ENCODE data around the genes KPNA5 and FAM184A.

DNA sequence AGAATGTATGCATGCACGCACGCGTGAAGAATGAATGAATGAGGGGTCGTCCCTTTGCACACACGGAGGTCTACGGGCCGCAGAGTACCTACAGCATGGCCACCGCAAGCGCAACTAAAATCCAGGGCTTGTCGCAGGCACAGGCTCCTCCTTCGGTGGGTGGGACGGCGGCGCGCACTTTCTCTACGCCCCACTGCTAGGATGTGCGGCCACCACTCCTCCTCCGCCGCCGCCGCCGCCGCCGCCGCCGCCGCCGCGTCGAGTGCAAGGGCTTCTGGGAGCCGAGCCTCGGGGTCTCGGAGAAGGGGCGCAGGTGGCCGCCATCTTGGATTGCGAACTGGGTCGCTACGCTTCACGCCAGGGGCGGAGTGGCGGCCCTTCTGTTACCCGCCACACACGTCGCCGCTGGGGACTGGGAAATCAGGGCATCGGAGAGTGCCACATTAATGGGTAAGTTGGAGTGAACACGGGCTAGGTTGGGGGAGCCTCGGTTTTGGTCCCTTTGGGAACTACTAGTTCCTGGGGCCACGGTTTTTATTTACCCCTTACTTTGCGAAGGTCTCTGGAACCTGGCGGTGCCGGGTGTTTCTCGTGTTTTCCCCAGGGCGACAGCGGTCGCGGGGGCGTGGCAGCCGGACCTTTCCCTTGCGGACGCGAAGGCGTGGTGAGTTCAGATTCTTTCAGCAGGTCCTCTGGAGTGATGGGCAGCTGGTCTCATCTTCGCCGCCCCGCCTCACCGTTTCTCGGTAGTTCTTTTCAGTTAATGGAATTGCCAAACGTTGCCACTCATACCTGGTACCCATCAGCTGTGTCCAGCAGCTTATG, at the start of gene KPNA5:
TSS of gene KPNA5 (plus strand) at position 323 of the 825 bp plus-strand sequence.
- PRO-cap = bidirectional peak, plus-strand start at position 215 of the sequence, minus-strand start at position 116 of the sequence; bidirectional peak, plus-strand start at position 673 of the sequence, minus-strand start at position 540 of the sequence

DNA sequence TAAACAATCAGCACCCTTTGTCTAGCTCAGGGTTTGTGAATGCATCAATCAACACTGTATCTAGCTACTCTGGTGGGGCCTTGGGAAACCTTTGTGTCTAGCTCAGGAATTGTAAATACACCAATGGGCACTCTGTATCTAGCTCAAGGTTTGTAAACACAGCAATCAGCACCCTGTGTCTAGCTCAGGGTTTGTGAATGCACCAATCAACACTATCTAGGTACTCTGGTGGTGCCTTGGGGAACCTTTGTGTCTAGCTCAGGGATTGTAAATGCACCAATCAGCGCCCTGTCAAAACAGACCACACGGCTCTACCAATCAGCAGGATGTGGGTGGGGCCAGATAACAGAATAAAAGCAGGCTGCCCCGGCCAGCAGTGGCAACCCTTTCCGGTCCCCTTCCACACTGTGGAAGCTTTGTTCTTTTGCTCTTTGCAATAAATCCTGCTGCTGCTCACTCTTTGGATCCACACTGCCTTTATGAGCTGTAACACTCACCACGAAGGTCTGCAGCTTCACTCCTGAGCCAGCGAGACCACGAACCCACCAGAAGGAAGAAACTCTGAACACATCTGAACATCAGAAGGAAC, 138.4 kb downstream of the RFX6 start:
- PRO-cap = no peak

DNA sequence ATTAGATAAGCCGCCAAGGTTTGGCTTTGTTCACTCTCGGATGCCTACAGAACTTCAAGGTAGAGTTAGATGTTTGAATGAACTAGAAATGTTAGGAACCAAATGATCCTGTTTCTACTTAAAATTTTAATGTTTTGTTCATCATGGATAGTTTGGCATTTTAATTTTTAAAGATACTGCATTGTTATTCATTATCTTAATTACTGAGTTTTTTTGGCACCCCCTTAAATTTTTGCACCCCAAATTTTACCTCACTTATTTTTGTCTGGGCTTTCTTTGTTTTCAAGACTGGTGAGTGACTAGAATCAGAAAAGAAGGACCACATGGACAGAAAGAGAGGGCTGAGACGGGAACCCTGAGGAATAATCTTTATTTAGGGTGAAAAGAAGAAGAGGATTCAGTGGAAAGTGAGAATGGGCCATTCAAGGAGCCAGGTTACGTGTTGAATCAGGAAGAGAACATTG, 13.4 kb downstream of the NUS1 start:
- PRO-cap = no peak

GRCh38 chr6:118295247-118295871, 252.7 kb upstream of the PLN start:
- PRO-cap = no peak

DNA sequence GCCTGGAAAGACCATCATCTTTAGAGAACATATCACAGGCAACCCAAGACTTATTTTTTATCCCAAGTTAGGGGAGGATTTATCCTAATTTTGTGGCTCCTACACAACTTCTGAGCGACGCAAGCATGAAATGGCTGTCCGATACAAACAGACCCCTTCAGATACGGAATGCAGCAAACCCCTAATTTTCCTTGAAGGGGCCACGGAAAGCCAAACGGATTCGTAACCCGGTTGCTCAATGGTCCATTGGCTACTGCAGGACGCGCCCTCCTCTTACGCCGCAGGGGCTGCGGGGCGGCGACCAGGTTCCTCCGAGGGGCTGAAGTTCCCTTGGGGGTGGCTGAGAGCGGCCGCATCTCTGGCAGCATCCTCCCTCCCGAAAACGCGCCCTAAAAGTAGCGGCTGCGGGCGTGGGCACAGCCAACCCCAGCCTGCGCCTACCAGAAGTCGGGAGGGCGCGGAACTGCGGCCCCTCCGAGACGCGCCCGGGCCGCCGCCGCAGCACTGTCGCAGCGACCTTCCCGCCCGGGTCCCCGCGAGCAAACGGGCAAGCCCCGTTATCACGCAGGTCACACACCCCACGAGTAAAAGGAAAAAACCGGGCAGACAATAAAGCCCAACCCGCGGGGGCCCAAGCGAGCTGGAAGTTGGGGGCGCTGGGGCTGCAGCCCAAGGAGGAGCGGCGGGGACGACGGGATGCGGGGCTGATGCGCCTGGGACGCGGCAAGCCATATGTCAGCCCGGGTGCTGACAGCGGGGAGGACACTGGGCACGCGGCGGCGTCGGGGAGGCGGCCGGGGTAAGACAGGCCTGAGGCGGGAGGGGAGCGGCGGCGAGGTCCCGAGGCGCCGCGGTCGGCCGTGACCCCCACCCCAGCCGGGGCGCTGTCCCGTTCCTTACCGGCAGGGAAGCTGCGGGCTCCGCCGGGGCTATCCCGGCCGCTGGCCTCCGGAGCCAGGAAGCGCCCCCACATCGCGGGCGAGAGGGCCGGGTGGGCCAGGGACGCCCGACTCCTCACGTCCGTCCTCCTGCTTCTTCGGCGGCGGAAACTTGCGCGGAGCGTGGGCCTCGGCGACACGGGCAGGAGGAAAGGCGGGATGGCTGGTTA, 740 bp downstream of the CEP85L start:
- PRO-cap = unidirectional peak, plus-strand start at position 322 of the sequence

DNA sequence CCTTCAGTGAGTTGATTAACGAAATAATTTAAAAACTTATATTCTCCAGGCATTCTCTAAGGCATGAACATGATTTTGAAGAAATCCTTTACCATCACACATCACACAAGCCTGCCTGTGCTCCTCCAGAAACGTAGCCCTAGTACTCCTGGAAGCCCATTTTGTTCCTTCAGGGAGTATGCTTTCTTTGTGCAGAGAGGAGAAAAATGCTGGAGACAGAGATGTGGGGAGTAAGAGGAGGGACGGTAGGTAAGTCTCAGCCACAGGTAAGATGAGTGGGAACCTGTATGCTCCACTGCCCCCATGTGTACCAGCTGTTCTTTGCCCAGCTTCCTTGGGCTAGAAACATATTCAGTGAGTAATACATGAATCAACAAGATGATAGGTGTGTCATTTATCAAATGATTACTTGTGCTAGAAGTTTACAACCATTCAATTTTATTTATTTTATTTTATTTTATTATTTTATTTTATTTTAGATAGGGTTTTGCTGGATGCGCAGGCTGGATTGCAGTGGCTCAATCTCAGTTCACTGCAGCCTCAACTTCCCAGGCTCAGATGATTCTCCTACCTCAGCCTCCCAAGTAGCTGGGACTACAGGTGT, 13.6 kb upstream of the CEP85L start:
- PRO-cap = no peak

DNA sequence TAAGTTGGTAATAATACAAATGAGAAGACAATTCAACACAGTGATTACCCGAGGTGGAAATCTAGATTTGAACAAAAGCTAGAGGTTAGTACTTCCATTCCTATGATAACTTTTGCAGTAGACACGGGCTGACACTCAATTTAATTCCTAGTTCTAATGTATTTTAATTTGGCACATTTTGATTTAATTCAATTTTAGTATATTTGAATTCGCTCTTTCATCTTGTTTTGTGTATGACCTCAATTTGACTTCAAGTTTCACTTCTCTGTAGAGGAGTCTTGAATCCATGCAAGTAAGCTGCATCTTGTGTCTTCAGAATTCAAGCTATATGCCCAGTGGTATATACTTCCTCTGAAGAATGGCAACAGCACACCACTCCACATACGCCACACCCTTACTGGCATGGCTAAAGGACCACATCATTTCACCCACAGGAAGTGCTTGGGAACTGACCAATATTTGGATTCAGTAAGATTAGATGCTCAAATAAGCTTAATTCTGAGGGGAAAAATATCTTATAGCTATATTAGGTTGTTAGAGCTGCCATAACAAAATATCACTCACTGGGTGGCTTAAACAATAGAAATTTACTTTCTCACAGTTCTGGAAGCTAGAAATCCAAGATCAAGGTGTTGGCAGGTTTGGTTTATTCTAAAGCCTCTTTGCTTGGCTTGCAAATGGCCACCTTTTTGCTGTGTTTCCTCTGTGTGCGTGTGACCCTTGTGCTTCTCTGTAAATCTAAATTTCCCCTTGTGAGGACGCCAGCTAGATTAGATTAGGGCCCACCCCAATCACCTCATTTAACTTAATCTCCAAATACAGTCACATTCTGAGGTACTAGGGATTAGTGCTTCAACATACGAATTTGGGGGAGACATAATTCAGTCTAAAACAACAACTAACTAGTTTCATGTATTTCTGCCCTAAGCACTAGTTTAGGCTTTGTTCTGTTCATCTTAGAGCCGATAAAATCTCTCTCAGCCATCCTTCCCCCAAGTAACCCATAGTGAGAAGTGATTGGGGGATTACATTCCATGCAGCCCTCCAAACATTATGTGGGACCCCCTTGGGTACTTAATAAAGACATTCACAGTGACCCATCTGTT, 2.7 kb upstream of the ASF1A start:
- PRO-cap = no peak

- PRO-cap = no peak
Measured at GRCh38 chr6:118893273-118893503, 764 bp upstream of the ASF1A start.

- PRO-cap = no peak
Measured at GRCh38 chr6:118896043-118896790, 2.3 kb downstream of the ASF1A start.

DNA sequence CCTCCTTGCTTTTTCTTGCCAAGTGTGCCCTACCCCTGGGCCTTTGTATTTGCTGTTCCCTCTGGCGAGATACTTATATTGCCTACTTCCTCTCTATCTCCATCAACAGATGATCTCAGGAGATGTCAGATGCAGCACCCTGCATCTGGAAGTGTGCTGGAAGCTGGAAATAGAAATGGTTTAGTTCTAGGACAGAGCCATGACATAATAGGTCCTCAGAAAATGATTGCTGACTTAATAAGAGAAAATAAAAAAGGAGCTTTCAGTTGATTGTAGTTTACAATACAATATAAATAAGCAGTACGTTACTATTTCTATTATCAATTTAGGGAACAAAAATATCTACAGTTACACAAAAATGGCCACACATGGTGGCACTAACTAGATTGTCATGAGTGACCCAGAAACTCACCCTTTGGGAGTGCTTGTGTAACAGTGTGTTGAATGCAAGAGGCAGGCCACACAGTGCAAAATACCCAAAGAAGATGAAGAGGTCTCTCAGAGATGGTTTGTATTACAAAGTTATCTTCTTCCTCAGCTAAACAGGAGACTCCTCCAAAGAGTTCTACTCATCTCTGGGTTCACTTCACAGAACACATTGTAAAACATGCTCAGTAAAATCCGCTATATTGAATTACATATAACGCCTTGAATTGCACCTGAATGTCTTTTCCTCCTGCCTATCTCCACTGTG, 5.6 kb downstream of the ASF1A start:
- PRO-cap = no peak

GRCh38 chr6:119078373-119078910, at the start of gene FAM184A:
TSS of gene FAM184A (minus strand) at chr6:119078664.
- PRO-cap = bidirectional peak, plus-strand start at chr6:119078832, minus-strand start at chr6:119078655

DNA sequence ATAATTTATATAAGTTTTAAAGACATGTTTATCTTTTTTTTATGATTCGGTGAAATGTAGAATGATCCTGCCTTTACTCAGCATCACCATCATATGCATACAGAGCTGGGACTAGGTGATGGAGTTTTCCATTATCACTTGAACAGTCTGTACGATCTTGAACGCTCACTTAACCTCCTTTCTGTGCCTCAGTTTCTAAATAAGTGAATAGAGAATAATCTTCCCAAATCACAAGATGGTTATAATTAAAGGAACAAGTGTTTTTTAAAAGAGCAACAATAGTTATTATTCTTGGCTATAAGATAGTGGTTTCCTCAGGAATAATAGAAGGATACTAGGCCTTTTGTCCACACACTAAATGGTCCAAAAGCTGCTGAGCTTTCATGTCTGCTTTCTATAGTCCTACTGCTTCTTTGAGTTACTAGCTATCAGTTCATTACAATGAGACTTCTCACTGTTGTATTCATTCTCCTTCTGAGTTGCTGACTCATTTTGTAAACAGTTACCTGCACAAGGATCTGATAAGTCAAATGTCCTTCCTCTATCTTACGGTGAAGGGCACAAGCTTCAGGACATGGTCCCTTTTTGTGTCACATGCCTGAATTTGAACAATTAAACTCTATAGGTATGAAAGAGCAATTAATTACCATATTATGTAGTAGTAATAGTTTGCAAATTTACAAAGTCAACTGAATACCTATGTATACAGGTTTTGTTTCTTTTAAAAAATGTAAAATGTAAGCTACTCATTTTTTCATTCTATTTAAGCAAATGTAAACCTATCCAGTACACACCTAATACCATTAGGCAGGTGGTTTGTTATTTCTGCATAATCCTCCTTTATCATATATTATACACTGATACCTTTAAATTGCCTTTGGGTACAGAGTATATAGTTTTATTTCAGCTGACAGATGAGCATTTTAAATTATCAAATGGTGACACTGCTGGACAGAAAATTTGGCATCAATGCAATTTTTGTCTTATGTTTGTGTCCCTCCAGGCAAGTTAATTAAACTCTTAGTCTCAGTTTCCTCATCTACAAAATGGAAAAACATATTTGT, 90.5 kb downstream of the MAN1A1 start:
- PRO-cap = no peak

- PRO-cap = no peak
Measured at GRCh38 chr6:119269227-119270088, 80.1 kb downstream of the MAN1A1 start.

DNA sequence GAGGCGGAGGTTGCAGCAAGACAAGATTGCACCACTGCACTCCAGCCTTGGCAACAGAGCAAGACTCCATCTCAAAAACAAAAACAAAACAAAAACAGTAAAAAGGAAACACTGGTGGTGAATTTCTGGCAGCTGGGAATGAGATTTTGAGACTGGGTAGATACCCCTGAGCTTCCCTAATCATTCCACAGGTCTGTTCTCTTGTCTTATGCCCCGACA, 9.6 kb downstream of the MAN1A1 start:
- PRO-cap = no peak

DNA sequence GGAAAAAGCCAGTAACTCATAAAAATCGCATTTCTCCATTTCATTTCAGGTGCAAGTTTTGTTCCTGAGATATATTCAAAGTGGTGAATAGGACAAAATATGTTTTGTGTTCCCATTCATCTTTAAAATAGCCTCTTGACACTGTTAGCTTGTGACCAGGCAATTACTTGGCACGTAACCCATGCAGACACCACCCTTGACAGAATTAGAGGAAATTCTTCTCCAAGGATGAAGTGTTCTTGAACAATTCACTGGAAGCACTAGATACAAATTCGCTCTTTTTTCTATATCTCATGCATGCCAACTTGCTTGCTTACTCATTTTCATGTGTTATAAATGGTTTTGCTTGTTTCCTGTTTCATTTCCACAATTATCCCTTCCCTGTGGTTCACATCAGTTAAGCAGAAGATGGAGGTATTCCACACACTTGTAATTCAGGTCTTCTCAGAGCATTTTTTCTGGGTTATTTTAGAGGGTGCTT, 105.1 kb upstream of the MAN1A1 start:
- PRO-cap = no peak

- PRO-cap = no peak
Measured at GRCh38 chr6:119985063-119985282, 635.4 kb upstream of the MAN1A1 start.

GRCh38 chr6:121257176-121257507, 77.1 kb downstream of the TBC1D32 start:
- PRO-cap = no peak

GRCh38 chr6:121442273-121442943, 7.0 kb downstream of the GJA1 start:
- PRO-cap = no peak

DNA sequence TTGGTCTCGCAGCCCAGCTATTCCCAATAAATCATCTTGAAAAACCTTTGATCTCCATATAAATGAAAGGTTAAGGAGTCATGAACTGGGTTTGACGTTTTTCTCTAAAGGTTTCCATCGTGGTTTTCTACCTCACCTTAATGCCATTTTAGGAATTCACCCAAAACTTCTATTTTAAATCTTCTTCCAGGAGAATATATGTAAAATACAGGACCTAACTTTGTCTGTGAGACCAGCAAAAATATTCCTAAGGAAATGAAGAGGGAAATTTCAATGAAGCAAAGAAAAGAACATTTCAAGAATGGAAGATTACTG, 180.2 kb downstream of the GJA1 start:
- PRO-cap = no peak

DNA sequence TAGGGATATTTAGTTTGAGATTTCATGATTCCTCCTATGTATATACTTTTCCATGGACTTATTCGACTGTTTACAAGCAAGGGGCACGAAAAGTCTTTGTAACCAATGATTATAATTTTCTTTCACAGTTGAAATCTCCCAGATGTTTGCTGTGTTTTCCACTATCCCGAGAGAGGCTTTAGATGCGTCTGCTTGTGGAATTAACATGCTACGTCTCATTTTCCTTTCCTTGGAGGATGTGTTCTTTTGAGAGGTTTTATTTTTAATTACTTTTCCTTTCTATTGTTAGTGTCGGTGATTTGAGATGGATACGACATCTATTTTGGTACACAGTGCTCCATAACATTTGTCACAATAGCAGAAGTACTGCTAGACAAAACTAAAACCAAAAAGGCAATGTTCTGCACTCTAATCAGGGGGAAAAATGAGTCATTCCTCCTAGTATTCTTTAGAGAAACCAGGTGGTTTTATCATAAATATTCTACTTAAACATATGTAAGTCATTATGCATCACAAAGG, 356.2 kb upstream of the HSF2 start:
- PRO-cap = no peak

Data from left lobe of liver (tissue), 1 donor.